Astrocyte (in vitro differentiated cells and primary cell): ENCODE measurements around the genes WEE2, PRSS1, EPHB6, OR9A2 and GSTK1.

GRCh38 chr7:140056892-140057505 is 5.8 kb downstream of the PARP12 start:
- PRO-cap, result no peak
- RRBS, 2 experiments, result no CpG with 5 or more reads among the region's 4 CpGs

GRCh38 chr7:140171491-140172003 is 5.2 kb downstream of the KDM7A start:
- PRO-cap, result no peak

GRCh38 chr7:140315961-140316769 is 82.2 kb downstream of the SLC37A3 start:
- PRO-cap, result no peak
- RRBS, 2 experiments, result no CpG with 5 or more reads among the region's 16 CpGs

- PRO-cap, result no peak
- RRBS, 2 experiments, result no CpG with 5 or more reads among the region's 2 CpGs
Observed at GRCh38 chr7:140349620-140349846, 48.8 kb downstream of the SLC37A3 start.

DNA sequence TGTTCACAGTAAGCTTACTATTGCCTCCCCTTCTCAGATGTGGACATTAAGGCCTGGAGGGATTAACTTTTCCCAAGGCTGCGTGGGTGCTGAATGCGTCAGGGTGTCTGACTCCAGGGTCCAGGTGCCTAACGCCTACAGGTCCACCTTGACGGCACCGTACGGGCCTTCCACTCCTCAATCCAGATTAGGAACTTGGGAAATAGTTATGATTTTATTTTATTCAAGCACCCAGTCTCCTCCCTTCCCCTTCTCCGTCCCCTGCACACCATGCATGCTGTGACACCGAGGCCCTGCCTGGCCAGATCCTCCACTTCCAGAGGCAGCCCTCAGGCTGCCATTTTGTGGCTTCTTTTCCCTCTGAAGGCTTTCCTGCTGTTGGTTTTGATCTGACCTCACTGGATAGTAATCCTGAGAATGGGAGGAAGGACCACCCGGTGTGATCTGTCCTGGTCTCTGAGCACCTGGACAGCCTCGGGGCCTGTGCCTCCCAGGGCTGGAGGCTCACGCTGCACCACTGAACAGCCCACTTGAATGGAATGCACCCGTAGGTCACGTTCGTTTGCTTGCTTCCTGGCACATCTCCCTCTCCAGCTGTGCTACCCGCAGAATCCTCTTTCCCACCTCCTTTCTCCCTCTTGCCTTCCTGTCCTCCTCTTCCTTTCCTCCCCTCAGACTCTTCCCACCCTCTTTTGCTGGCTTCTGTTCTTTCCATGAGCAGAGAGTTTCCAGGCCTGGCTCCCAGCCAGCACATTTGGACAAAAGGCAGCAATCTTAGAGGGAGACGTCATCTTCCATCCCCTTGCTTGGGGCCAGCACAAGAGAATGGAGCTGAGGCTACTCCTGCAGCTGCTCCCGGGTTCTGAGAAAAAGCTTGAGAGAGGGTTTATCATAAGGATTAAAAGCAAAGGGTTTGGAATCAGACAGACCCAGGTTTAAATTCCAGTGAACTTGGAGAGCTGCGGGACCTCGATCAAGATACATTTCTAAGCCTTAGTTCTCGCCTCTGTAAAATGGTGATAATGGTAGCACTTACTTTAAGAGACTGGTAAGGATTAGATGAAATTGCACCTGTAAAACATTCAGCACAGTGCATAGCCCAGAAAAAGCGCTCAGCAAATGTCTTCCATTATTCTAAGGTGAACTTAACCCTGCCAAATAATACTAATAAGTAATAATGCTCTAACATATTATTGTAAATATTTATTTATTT is 14.2 kb downstream of the DENND2A start:
- PRO-cap, result unidirectional peak, minus-strand start at position 286 of the sequence
- RRBS, 2 experiments, result no CpG with 5 or more reads among the region's 21 CpGs

- PRO-cap, result no peak
- RRBS, 2 experiments, result no CpG with 5 or more reads among the region's 7 CpGs
Observed at GRCh38 chr7:140723046-140723750, 26.7 kb downstream of the NDUFB2 start.

- PRO-cap, result no peak
- RRBS, 2 experiments, result no CpG with 5 or more reads among the region's 20 CpGs
Observed at GRCh38 chr7:141067803-141068332, 6.0 kb upstream of the TMEM178B start.

- PRO-cap, result no peak
Observed at GRCh38 chr7:141707903-141708421, at the start of gene WEE2. Gene WEE2, plus strand, starts transcription at chr7:141708353.

GRCh38 chr7:142399933-142400396 is 142.1 kb upstream of the PRSS58 start:
- PRO-cap, result no peak
- RRBS, 2 experiments, result no CpG with 5 or more reads among the region's 5 CpGs

DNA sequence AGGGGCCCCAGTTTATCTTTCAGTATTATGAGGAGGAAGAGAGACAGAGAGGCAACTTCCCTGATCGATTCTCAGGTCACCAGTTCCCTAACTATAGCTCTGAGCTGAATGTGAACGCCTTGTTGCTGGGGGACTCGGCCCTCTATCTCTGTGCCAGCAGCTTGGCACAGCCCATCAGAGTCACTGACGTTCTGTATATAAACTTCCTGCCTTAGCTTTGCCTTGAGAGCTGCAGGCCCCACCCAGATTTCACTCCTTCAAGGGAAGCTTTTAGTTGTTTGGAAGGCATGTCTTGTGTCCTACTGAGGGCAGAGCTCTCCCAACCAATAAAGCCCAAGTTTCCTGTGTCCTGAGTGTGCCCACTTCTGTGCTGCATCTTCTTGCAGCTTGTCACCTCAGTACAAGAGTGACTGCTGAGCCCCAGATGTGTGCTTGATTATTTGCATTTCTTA is 242.5 kb upstream of the PRSS58 start:
- PRO-cap, result no peak
- RRBS, 2 experiments, result no CpG with 5 or more reads among the region's 4 CpGs

DNA sequence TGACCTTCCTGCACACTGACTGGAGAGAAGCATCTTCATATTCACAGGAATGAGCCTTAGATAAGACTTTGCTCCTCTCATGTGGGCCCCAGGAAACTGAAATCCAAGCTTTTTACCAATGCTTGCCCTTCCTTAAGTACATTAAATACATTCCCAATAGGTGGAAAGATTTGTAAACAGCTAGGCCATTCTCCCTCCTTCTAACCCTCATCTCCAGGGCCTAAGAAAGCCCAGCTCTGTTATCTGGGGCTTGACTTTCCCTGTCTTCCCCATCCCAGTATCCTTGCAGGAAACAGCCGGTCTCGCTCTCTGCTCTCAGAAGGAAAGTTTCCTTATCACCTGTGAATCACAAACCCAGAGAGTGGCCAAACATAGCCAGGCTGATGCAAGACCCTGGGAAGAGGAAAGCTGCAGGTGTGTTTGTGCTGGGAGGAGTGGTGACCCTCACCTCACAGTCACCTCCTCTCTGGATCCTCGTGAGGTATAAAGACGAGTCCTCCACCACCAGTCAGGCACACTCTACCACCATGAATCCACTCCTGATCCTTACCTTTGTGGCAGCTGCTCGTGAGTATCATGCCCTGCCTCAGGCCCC is at the start of gene PRSS1:
PRSS1 (plus strand) TSS at position 515 of the 595 bp plus-strand sequence.
- PRO-cap, result no peak
- RRBS, 2 experiments, result no CpG with 5 or more reads among the region's 5 CpGs

- PRO-cap, result no peak
- RRBS, 2 experiments, result no CpG with 5 or more reads among the region's 13 CpGs
Observed at GRCh38 chr7:142788103-142789293, 17.7 kb downstream of the PRSS2 start.

DNA sequence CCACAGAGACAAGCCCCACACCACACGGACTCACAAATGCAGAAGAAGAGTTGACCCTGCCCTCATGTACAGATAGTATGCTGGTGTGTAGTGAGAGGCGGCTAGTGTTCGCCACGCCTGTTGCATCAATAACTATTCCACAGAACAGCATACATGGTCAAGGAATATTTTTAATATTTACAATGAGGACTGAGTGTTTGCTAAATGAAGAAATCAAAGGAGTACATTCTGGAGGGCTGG is 28.4 kb downstream of the PRSS2 start:
- PRO-cap, result no peak
- RRBS, 2 experiments, result no CpG with 5 or more reads among the region's 4 CpGs

DNA sequence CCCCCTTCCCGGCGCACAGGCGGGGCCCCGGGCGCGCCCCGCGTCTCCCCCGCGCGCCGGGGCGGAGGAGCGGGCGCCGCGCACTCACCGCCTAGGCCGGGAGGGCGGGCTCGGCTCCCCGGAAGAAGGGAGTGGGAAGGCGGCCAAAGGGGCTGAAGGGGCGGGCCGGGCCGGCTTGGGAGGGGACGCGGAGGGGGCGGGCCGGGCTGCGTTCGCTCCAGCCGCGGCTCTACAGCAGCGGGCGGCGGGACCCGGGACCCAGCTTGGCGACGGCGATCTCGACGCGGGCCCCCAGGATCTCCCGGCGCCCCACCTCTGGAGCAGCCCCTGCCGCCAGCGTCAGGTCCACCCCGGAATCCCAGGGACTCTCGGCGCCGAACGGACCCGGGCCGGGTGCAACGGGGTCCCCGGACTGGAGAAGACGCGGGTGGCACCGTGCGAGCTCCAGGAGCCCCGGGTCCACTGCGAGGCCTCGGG is at the start of gene EPHB6:
EPHB6 (plus strand) TSS at position 204 of the 477 bp plus-strand sequence.
- PRO-cap, result no peak
- RRBS, 2 experiments, result 1 to 4% methylated on average over 38 of the region's 64 CpGs

DNA sequence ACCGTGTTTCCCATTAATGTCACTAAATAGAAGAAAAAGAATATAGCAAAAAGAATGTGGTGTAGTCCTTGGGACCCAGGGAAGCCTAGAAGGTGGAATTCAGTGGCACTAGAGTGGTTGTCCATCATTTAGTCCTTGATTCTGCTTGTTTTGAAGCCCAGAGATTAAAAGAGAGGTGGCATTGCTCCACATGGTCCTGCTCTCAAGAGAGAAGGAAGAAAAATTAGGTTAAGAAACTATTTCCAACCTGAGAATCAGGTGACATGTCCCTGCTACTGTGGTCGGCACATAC is at the start of gene OR9A2:
OR9A2 (minus strand) TSS at position 128 of the 292 bp plus-strand sequence.
- PRO-cap, result no peak
- RRBS, 2 experiments, result no CpG with 5 or more reads among the region's 2 CpGs

- PRO-cap, result no peak
Observed at GRCh38 chr7:143171663-143172188, 11.5 kb upstream of the TAS2R39 start.

- PRO-cap, result no peak
- RRBS, 2 experiments, result 2 to 6% methylated on average over 6 to 7 of the region's 50 CpGs
Observed at GRCh38 chr7:143263253-143264248, at the start of gene GSTK1. Gene GSTK1, plus strand, starts transcription at chr7:143263441.

DNA sequence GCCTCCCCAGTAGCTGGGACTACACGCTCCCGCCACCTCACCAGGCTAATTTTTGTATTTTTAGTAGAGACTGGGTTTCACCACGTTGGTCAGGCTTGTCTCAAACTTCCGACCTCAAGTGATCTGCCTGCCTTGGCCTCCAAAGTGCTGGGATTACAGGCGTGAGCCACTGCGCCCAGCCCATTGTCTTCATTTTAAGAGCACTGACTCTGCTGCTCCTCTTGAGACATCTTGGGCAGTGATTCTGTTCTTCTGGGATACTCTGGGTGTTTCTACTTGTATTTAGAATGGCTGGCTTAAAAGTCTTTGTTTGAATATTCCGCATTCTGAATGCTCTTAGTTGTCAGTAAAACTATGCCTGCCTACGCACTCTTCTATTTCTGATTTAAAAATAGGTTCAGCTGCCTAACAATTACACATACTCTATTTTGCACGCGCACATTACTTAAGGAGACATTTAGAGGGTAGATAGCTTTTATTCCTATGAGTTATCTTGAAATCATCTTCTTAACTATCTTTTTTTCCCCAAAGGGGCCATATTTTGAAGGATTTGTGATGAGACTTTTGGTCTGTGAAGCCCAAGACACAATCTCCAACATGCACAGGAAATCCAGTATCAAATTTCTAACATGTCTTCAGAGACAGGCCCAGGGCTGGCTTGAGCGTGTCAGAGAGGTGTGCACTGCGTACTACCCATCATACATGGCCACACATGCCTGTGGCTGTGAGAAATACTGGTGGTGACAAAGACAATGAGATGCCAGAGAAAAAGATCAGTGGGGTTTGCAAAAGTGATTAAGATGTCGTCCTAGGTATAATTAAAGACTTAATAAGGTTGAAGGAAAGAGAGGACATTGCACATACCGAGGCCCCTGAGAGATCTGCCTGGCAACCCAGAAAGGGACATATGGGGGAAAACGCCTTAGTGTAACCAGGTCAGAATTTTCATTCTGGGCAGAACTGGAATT is 2.2 kb upstream of the ZYX start:
- PRO-cap, result no peak
- RRBS, 2 experiments, result no CpG with 5 or more reads among the region's 15 CpGs

GRCh38 chr7:143382581-143382724 is 1.3 kb downstream of the ZYX start:
- PRO-cap, result no peak
- RRBS, 2 experiments, result no CpG with 5 or more reads among the region's 3 CpGs

DNA sequence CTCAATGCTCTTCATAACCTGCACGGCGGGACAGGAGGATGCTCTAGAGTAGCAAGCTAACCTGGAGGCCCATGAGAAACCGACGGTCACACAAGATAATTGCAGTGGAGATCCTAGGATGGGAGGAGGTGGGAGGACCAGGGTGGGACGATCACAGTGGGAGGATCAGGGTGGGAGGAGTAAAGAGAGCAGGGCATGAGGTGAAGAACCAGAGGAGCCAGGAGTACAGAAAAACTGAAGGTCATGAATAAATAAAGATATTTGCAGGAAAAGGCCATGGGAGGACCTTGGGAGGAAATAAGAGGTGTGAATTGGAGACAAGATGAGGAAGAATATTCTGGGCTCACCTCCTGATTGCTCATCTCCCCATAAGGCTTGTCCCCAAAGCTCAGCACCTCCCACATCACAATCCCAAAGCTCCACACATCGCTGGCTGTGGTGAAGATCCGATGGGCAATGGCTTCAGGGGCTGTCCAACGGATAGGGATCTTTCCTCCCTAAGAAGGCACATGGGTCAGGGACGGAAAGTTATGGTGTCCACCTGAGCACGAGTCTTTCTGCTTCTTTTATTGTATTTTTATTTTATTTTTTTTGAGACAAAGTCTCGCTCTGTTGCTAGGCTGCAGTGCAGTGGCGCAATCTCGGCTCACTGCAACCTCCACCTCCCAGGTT is 12.8 kb downstream of the ZYX start:
- PRO-cap, result no peak
- RRBS, 2 experiments, result no CpG with 5 or more reads among the region's 13 CpGs